Right cardiac atrium (tissue), 1 donor: ENCODE results near the gene MINAR2.

DNA sequence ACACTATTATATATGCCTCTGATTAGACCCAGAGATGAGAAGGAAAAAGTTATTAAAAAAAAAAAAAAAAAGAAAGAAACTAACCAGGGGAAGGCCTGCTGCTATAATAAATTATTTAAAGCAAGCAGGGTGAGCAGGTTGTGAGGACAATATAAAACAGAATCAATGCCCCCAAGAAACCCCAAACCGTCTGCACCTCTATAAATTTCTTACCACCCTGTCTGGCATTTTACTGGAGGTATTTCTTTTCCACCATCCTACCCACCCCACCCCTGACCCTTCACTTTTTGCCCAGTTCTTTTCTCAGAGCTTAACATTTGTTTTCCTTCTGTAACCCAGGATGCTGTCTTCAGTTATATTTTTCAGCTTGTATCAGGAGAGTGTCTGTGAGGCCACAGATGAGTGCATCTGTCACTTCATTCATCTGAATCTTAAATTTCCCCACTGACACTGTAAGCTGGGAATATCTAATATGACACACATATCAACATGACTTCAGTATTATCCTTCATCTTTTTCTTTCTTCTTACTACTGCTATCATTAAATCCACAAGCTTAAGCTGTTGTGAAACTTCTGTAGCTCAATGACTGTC is 5.0 kb downstream of the MARCHF3 start:
- PRO-cap = no peak

DNA sequence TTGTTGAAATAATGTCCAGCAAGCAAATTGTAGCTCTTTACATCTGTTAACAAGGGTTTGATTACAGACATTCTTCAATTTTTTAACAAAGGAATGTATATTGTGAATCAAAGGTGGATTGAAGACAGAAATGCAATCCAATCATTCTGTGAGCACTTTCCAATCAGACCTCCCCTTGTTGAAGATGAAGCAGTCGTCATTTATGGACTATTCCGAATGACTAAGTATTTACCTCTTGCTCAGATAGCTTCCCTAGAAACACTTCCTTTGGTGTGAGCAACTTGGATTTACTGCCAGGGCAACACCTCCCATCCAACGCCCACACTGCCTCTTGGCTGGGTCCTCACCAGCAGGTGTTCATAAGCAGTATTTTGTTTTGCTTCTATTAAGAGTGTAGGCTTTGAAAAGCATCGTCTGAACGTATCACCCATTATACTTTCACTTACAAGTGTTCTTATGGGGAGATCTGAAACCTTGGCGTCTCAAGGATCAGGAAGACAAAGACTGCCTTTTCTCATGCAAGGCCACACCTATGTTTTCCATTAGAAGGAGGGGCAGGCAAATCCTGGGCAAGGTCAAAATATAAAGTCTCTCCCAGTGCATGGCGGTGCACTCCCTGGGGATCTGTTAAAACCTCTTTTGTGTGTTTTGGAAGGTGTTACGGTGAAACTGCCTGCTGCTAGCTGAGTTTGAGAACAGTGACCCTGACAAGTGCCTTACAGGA is 10.5 kb upstream of the MARCHF3 start:
- PRO-cap = no peak

GRCh38 chr5:127041539-127041903 is 11.2 kb upstream of the MARCHF3 start:
- PRO-cap = no peak

- PRO-cap = no peak
Observed at GRCh38 chr5:127553508-127554153, 36.2 kb downstream of the PRRC1 start.

DNA sequence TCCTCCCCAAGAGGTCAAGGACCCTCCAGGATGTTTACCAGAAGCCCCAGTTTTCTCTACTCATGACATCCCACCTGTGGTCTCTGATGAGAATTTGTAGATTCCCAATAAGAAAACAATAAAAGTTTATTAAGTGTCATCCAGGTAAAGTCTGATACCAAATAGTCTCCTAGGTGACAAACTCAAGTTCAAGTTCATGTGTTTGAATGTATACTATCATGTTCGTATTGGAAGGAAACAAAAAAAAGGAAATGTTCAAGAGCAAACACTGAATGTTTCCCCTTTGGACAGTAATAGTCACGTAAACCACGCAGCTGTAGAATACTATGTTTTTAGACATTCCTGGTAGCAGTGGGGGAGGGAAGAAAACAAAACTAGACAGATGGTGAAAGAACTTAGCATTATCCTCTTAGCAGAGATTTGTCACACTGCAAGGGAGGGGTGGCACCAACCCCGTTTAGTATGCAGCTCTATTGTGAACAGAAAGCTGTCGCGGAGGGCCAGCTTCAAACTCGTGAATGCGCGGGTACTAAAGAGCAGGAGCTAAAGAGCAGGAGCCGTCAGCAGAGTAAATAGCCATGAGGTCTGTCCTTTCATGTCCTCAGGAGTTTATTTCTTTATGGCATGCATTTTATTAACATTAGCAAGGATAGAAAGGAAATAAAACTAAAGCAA is 142.1 kb upstream of the SLC12A2 start:
- PRO-cap = no peak

GRCh38 chr5:128022831-128023694 is 60.5 kb upstream of the SLC12A2 start:
- PRO-cap = no peak

- PRO-cap = no peak
Observed at GRCh38 chr5:128054216-128054831, 29.2 kb upstream of the SLC12A2 start.

DNA sequence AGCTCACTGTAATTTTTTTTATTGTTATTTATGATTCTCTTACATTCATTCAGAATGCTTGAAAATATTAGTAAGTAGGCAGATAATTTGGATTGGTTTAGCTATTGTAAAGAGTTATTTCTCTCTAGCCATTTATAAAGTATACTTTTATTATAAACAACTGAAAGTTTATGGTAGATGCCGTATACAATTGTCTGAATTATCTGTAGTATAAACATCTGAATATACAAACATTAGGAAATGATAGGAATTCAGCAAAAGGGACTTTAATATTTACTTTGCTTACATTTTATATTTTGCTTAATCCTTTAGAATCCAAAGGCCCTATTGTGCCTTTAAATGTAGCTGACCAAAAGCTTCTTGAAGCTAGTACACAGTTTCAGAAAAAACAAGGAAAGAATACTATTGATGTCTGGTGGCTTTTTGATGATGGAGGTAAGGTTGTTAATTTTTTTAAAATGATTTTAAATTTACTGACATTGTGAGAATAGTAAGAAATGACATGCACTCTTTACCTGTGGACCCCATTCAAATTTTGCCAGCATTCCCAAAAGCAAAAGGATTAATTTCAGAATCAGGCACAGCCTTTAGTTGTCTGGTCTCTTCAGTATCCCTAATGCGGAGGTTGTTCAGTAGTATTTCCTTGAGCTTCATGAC is 94.8 kb downstream of the SLC12A2 start:
- PRO-cap = no peak

DNA sequence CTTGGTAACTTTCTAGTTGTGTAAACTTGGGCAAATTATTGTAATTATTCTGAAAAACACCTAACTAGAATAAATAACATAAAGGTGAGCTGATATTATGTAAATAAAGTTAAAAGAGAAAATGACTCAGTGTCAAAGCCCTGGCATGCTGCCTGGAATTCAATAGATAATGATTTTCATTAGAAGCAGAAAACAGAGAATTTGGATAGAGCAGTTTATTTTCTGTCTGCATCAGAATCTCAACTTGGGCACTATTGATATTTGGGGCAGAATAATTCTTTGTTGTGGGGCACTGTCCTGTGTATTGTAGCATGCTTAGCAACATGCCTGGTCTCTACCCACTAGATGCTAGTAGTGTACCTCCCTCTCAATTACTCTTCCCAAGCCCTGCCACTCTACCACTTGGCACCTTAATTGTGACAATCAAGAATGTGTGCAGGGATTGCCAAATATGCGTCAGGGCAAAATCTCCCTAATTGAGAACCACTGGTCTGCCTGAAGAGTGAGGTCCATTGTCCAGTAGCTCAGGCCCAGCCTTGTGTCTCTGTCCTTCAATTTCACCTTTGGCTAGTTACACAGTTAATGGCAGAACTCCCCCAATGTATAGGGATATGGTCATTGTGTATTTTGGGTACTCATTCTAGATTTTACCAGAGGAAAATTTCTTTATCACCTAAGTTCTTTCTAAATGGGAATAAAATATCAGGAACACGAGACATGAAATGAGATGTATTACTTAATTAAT is 44.5 kb upstream of the SLC27A6 start:
- PRO-cap = unidirectional peak, plus-strand start at position 479 of the sequence

GRCh38 chr5:129747883-129748407 is at the start of gene MINAR2:
Gene MINAR2, plus strand, starts transcription at chr5:129748094.
- PRO-cap = no peak

GRCh38 chr5:129990737-129991063 is 86.4 kb downstream of the CHSY3 start:
- PRO-cap = no peak

DNA sequence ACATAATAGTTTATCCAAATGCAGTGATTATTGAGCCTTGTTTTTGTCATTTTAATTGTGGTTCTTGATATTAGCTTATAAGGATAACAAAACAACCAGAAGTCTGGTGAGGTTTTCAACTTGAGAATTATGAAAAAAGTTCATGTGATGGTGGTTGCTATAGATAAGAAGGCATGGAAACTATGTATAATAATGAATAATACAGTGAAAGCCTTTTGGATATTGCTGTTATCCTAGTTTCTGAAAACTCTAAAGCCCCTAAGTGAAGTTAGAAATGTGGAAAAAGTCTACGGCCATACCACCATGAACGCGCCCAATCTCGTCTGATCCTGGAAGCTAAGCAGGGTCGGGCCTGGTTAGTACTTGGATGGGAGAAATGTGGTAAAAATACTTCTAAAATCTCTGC is 209.9 kb downstream of the CHSY3 start:
- PRO-cap = no peak

DNA sequence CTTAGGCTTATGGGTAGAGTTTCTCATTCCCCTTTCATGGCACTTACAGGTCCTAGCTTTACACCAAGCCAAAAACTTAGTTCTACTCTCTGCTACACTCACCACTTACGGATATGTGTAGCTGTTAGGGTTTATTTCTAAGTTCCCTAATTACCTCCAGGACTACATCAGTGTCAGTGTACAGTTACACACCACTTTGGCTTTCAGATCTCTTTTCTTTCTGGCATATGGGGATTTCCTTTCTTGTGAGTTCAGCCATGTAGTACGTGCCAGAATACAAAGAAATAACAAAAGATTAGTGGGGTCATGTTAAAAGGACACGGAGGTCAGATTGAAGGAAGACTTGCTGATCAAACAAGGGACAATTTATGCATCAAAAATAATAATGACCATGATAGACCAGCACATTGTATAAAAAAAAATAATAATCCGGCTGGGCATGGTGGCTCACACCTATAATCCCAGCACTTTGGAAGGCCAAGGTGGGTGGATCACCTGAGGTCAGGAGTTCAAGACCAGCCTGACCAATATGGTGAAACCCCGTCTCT is 41.8 kb downstream of the LYRM7 start:
- PRO-cap = no peak

DNA sequence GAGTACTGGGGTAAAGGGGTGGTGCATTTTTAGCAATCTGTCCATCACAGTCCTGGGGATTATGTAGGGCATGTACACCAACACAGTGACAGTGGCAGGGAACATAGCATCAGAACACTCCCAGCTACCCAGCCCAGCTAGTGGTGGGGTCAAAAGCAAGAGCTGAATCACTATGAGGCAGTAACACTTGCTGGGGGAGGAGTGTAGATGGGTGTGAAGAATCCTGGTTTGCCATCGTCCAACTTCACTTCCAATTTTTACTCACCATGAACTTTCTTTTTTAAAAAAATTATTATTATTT is 6.9 kb upstream of the CDC42SE2 start:
- PRO-cap = no peak

- PRO-cap = no peak
Observed at GRCh38 chr5:131262831-131263195, 1.0 kb upstream of the CDC42SE2 start.

DNA sequence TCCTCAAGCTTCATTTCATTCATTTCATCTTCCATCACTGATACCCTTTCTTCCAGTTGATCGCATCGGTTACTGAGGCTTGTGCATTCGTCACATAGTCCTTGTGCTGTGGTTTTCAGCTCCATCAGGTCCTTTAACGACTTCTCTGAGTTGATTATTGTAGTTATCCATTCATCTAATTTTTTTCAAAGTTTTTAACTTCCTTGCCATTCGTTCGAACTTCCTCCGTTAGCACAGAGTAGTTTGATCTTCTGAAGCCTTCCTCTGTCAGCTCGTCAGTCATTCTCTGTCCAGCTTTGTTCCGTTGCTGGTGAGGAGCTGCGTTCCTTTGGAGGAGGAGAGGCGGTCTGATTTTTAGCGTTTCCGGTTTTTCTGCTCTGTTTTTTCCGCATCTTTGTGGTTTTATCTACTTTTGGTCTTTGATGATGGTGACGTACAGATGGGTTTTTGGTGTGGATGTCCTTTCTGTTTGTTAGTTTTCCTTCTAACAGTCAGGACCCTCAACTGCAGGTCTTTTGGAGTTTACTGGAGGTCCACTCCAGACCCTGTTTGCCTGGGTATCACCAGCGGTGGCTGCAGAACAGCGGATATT is 72.9 kb downstream of the CDC42SE2 start:
- PRO-cap = no peak

- PRO-cap = no peak
Observed at GRCh38 chr5:131362300-131362552, 98.4 kb downstream of the CDC42SE2 start.

- PRO-cap = no peak
Observed at GRCh38 chr5:131390701-131391311, 127.0 kb downstream of the CDC42SE2 start.

GRCh38 chr5:131575101-131576125 is 59.6 kb downstream of the RAPGEF6 start:
- PRO-cap = no peak

GRCh38 chr5:131640044-131640821 is 5.2 kb upstream of the RAPGEF6 start:
- PRO-cap = no peak